ENCODE results near the gene NUDT9.

- RRBS, 2 experiments: 4 to 6% methylated on average over 18 of the region's 69 CpGs
Measured at GRCh38 chr4:86594388-86595494, 626 bp downstream of the PTPN13 start.

GRCh38 chr4:86847647-86848651 is 1.2 kb downstream of the SLC10A6 start:
- RRBS, 2 experiments: no CpG with 5 or more reads among the region's 13 CpGs

DNA sequence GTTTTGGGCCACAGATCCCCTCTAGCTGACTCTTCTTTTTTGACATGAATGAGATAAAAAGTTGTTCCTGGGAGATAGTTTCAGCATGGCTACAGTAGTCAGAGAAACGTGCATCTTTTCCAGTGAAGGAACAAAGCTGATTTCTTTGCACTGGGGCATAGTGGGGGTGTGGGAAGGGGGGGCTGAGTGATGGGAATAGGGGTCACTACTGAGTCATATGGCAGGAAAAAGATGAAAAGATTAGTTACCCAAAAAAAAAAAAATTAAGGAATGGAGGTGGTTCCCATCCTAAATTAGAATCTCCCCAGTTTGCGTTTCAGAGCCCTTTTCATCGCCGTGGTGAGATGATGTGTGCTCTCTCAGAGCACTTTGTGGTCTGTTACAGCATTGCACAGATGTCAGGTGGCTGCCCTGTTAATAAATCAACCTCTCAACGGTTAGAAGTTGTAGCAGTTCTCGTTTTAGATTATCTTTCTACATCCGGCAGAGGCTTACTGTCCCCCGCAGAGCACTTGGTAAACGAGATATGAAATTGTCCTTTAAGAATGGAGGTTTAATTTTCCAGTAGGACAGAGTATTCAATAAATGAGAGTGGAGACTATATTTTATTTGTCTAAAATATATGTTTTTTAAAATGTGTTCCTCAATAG is 26.7 kb downstream of the AFF1 start:
- RRBS, 2 experiments: no CpG with 5 or more reads among the region's 9 CpGs

DNA sequence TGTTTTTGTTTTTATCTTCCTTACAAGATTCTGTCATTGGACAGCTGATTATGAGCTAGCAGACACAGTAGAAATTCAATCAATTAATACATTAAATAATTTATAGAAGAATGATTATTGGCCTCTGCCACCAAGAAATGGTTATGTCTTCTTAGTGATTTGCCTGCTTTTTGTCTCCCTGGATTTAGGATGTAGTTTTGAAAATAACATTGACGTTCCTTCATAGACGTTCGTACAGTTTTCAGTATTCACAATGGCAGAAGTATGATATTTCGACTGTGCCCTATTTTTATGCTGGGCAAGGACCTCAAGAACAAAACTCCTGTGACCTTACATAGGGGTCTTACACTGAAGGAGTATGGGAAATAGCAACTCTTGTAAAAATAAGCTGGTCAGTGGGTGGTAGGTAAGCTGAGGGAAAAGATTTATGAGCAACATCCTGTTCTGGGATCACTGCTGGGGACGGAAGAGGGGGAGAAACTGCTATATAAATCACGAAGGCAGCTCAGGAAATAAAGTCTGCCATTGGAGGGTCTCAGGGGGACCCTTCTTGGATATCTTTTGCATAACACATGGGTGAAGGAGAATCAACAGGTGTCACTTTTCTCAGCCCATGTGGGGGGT is 33.5 kb downstream of the AFF1 start:
- RRBS, 2 experiments: no CpG with 5 or more reads among the region's 6 CpGs

- RRBS, 2 experiments: no CpG with 5 or more reads among the region's 10 CpGs
Measured at GRCh38 chr4:87017472-87018517, 83.0 kb downstream of the AFF1 start.

GRCh38 chr4:87055225-87056186 is 120.7 kb downstream of the AFF1 start:
- RRBS, 2 experiments: no CpG with 5 or more reads among the region's 3 CpGs

- RRBS, 2 experiments: no CpG with 5 or more reads among the region's 8 CpGs
Measured at GRCh38 chr4:87079046-87079721, 141.2 kb downstream of the KLHL8 start.

GRCh38 chr4:87321765-87322471 is 764 bp downstream of the HSD17B13 start:
- RRBS, 2 experiments: no CpG with 5 or more reads among the region's 7 CpGs

- RRBS, 2 experiments: no CpG with 5 or more reads among the region's 10 CpGs
Measured at GRCh38 chr4:87391648-87391979, 626 bp upstream of the HSD17B11 start.

- RRBS, 2 experiments: no CpG with 5 or more reads among the region's 63 CpGs
Measured at GRCh38 chr4:87422106-87423307, at the start of gene NUDT9. TSS of gene NUDT9 (plus strand) at chr4:87422573.

- RRBS, 2 experiments: no CpG with 5 or more reads among the region's 5 CpGs
Measured at GRCh38 chr4:87530710-87531366, 1.7 kb upstream of the SPARCL1 start.

DNA sequence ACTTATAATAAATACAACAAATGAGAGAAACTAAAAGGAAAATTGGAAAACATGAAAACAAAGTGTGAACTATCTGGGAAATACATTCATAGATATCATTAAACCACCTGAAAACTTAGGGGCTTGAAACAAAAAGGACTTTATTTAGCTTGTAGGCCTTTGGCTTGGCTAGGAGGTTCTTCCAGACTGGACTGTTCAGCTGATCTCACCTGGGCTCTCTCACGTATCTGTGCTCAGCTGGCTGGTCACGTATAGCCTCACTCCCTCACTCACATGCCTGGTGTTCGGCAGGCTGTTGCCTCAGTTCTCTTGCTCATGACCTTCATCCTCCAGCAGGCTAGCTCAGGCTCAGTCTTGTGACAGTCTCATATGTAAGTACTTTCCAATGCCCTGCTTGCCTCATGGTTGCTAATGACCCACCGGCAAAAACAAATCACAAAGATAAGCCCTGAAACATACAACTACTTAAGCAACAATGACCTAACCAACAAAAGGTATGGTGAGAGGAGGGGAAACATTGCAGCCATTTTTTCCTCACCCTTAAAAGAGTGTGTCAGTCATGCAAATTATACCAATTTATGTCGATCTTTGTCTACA is 24.9 kb downstream of the MEPE start:
- RRBS, 2 experiments: no CpG with 5 or more reads among the region's 5 CpGs

DNA sequence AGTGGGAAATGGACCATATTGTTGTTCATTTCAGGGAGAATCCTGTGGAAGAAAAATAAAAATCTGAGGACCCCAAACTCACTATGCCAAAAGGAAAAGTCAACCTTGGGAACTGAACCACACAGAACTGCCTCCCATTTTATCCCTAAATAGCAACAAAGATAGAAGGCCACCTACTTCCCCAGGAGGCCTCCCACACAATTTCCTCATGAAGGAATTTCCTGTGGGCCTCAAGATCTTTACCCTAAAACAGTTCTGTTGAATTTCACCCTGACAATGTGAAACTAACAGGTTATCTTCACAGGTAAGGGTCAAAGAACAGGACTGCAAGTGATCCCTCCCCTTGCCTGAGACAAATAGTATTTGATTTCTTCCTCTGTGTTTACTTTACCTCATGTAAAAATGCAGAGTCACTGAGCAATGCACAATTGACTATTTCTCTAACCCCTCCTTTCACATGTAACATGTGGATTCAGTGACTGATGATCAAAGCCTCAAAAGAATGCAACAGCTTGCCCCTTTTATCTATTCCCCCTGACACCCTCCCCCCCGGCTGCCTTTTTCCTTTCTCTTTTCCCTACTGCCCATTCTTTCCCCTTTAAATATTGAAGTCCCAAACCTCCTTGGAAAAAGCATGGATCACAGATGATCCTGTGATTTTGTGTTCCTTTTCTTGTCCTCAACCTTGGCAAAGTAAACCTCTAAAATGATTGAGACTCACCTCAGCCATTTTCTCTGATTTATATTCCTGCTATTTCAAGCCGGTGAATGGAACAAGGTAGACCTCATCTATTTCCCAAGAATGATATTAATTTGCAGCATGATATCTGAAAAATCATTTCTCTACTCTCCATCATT is 33.4 kb downstream of the MEPE start:
- RRBS, 2 experiments: no CpG with 5 or more reads among the region's 2 CpGs

DNA sequence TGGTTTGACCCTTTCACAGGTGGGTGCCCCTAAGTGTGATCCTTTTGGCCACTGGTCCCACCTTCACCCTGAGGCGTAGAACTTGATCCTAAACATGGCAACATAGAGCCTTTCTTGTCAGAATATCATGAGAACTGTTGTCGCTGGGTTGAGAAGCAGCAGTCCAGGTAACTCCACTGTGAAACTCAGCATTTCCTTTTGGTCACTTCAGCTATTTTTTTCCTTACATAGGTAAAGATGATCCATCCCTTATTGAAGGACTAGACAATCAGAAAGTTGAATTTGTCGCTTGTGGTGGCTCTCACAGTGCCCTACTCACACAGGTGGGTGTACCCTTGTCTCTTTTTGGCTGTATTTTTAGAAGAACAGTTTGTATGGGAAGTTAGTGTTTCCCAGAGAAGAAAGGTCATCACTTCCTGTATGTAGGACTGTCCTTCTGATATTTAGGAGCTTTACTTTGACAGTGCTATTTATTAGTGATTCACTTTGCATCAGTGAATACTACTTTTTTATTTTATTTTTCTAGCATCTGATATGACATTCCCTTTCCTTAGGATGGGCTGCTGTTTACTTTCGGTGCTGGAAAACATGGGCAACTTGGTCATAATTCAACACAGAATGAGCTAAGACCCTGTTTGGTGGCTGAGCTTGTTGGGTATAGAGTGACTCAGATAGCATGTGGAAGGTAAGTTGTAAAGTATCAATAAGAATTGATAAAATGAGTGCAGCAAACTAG is 6.5 kb downstream of the HERC5 start:
- RRBS, 2 experiments: no CpG with 5 or more reads among the region's 4 CpGs

- RRBS, 2 experiments: no CpG with 5 or more reads among the region's 1 CpG
Measured at GRCh38 chr4:88575195-88575565, 17.1 kb upstream of the HERC3 start.

- RRBS, 2 experiments: 1 to 4% methylated on average over 16 of the region's 27 CpGs
Measured at GRCh38 chr4:88591560-88592075, 662 bp upstream of the HERC3 start.

DNA sequence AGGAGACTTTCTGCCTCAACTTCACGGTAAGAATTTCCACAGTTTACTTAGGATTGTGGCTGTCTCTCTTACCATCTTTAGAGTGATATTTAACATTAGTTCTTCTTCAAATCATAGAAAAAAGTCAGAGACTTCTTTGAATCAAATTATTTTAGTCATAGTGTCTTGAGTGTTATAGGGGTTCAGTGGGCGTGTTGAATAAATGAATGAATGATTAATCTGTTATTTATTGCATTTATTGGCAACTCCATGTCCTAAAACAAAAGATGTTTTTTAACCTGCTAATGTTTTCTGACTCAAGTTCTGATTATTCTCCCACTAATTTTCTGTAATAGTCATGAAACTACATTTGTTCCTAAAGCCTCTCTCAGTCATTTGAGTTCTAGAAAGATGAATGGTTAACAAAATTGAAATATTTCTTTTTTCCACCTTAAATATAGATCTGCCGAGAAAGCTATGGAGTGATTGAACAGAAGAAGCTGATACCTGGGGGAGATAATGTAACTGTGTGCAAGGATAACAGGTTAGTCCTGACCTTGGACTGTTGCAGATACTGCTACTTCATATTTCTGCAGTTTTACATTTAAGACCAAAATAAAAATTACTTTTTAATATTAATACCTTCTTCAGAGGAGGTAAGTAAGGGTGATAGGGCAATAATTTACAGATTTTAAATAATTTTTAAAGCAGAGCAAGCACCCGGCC is 10.7 kb downstream of the NAP1L5 start:
- RRBS, 2 experiments: no CpG with 5 or more reads among the region's 4 CpGs

DNA sequence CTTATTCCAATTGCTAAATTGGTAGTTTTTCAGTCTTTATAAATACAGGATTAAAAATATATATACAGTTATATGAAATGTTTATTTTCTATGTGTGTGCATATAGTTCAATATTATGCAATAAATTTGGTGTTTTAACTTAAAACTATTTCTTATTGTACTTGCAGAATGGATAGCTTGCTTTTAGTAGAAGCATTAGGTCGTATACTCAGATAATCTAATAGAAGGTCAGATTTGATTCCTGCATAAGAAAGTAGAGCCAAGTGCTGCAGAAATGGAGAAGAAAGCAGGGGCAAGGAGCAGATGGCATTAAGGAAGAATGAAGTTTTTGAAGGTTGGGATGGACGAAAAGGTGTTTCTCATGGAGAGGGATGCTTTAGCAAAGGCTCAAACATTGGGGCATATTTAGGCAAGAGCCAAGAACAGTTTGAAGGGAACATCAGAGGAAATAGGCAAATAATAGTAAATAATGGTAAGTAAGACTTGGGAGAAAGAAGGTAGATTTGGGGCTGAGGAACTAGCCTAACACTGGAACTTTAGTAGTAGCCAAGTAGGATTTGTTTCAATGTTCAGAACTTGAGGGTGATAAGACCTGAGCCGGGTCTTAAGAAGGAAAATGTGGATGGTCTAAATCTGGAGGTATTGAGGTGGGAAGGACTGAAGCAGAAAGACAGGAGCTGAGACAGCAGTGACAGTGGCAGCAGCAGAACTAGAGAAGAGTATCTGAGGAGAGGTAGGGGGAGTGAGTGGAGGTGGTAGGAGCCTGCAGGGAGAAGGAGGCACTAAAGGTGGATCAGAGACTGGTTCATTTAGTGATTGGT is 11.0 kb upstream of the NAP1L5 start:
- RRBS, 2 experiments: no CpG with 5 or more reads among the region's 3 CpGs

DNA sequence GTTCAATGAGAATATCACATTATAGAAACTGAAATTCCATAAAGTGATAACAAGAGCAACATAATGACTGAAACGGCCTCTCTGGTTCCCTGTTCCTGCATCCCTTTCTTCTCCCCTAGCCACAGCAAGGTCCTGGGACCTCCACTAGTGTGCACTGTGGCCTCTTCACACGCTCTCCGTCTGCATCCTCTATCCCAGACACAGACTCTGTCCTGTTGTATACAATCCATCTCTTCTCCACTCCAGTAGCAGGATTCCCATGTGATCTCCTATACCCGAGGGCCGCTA is 104.9 kb upstream of the NAP1L5 start:
- RRBS, 2 experiments: no CpG with 5 or more reads among the region's 5 CpGs